Fallopian tube (tissue), 1 donor: ENCODE measurements around a stretch of chr12.

DNA sequence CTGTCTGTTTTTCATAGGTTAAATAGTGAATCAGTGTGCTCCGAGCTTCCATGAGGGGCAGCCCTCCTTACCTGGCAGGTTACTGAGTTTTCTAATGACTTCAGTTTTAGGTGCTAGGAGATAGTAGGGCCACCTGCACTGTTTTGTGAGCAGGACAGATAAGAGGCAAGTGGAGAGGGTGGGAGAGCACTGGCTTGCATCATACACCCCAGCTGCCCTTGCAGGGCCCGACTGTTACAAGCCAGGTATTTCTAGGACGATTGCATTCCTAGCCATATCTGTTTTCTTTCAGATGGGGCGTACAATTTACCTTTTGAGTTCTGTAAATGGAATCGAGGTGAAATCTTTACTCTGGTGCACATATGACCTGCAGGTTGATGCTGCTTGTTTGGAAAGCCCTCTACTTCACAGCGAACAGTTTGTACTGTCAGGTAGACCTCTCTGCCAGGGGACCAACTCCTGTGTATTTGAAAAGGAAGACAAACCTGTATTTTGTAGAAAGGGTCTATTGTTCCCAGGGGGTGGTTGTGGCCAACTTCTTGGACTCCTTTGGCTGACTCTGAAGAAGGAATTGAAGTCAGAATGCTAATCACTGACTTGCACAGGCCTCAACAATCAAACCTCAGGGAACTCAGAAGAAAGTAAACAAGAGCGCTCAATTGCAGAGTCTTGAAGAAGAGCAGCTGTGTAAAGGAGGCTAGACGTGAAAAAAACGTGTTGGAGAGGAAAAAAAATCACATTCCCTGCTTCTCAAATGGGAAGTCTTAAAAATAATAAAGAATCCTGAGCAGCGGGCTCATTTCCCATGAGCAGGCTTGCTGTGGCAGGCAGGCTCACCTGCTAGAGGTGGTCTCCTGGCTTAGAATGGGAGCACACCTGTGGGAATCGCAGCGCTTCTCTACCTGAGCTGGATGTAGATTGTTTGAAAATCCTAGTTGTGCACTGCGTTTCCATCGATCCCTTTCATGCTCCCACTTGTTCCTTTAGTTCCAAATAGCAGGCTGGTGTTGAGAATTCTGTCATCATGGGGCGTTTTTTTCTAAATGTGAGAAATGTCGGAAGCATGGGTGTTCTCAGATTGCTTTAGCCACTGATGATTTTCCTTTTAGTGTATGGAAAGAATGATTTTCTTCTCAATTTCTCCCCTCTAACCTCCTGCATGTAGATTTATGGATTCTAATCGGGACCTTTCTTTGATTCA lies 57.4 kb downstream of the ETV6 start:
- PRO-cap = unidirectional peak, plus-strand start at position 161 of the sequence

DNA sequence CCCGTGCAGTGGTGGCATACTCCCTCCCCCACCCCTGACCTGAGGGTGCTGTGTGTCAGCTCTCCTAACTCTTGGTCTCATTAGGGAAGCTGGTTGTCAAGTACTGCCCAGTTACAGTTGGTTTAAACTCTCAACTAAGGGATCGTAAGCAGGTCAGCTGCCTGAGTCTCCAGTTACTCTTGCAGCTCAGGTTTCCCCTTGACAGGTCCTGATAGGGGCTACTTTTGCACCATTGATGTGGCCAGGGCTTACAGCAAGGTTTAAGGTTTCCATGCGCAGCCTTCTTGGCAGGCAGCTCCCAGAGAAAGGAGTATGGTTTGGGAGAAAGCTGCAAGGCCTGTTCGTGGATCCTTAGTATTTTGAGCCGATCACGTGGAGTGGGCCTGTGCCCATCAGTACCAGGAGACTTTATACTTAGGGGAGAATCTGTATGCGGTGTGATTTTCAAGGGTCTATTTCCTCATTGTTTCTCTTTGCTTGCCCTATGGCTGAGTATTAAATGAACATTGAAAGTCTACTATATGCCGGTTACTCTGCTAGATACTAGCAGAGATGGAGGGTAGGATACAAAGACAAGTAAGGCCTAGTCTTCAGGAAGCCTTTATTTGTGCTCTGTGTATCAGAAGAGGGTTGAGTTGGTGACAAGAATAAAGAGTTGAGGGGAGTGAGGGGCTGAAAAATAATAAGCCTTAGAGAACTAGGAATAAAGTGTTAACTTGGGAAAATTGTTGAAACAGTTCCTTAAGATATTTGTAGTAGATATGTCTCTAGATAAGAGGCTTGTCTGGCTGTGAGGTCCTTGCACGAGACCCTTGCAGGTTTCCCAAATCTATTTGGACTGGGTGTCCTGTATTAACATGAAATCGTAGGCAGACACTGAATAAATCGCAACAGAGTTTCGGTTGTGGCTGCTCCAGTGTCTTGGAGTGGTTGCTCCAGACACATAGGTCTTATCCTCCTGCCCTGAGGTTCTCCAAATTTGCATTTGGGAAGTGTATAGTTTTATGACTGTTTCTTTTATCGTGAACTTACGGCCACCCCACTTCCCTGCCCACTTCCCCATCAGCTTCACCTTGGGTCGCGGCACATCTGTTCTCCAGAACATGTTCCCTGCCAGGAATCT lies 74.9 kb downstream of the ETV6 start:
- PRO-cap = bidirectional peak, plus-strand start at position 232 of the sequence, minus-strand start at position 82 of the sequence

DNA sequence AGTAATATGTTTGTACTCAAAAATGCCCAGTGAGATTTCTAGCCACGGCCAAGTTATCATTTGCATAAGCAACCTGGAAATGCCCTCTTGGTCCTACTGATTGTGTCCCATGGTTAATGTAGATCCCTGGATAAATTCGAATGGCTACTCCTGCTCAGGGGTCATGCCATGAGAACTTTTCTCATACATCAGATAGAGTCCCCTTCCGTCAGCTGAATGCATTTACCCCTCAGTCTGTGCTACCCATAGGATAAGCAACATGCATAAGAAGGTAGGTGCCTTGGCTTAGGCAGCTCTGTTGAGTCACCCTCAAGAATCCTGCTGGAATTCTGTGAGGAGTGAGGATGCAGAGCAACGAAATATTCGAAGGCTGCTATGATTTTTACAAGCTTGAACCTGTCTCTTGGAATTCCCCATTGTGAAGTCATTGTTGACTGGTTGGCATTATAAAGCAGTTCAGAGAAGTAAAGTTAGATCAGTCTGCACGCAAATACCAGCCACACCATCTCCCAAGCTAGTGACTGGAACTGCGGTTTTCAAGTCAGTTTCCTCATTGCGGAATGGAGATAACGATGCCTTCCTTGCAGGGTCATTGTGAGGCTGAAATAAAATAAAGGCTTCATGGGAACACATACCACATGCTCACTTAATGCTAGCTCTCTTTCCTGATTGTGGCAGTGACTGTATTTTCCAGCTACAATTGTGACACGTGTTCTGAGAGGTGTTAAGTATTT lies 96.5 kb downstream of the ETV6 start:
- PRO-cap = no peak

DNA sequence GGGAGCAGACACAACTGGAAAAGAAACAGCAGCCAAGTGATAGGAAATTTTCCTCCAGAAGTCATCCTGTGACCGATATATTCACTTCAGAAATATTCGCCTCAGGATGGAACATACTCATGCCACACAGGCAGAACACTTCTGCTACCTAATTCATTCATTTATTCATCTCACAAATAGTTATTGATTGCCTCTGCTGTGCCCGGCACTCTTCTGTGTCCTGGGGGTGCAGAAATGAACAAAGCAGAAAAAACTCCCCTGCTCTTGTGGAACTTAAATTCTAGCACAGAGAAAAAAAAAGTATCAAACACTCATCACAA lies 104.5 kb downstream of the ETV6 start:
- PRO-cap = no peak

GRCh38 chr12:11761871-11762590 lies 112.6 kb downstream of the ETV6 start:
- PRO-cap = no peak

GRCh38 chr12:11765674-11766270 lies 116.3 kb downstream of the ETV6 start:
- PRO-cap = bidirectional peak, plus-strand start at chr12:11766386, minus-strand start at chr12:11766201

GRCh38 chr12:11780888-11781174 lies 131.4 kb downstream of the ETV6 start:
- PRO-cap = no peak

DNA sequence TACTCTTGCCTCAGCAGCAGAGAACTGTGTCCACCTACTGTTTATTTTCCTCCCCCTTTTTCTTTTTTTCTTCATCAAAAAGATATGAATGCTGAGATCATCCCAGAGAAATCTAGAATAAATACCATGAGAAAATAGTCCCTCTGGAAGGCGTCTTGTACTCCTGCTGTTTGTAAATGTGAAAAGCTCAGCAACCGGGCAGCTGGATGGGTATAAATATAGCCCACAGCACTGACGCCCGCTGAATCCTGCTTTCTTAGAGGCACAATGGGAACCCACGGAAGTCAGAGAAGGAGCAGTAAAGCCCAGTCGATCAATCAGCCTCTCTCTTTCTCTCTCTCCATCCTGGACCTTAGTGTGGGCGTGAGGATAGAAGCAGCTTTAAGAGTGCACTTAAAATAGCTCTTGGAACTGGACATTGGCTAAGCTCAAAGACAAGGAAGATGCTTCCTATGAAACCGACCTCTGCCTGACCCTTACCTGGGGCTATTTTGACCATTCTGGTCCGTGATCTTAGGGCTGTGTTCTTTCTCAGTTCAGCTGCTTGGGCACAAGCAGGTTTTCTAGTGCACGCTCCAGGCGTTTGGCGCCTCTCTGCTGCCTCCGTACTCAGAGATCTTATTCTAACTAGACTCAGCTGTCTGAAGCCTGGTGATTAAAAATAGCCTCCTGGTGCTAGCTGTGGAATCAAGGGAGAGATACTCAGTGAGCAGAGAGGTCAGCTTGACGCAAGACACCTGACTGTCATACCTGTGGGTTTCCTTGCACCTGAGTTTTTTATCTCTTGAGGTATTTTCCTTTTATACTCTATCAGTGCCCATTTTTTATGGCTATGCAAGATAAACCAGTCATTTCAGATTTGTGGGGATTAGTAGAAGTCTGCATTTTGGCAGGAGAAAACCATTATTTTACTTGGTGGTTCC lies 144.6 kb downstream of the ETV6 start:
- PRO-cap = no peak

- PRO-cap = unidirectional peak, plus-strand start at chr12:11812515; bidirectional peak, plus-strand start at chr12:11813357, minus-strand start at chr12:11813233
These were observed 163.2 kb downstream of the ETV6 start for GRCh38 chr12:11812245-11813485.

DNA sequence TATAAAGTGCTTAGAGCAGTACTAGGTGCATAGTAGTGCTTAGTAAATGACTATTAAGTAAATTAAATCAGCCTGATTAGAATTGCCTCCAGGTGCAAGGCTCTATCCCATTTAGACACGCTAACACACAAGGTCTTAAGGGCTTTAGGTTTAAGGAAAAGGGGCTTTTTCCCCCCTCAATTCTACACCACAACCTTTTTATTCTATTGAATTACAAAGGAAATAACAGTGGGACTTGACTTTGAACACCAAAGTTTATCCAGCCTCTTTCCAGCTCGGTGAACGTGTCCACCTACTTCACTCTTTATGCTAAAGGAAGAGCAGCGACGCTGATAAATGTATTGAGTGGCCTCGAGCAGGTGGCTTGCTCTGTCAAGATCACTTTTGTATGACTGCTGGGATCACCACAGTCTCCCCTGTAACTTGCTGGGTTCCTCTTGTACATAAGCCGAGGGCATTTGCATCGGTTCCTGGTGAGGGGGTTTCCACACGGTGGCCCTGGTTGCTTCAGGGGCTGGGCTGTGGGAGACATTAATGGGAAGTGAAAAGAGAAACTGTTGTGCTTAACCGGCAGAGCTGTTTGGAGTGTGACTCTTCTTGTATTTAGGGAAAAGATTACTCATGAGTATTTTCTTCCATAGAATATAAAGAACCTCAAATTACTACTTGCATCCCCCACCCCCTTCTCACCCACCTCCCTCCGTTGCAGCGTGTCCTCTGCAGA lies 186.7 kb downstream of the ETV6 start:
- PRO-cap = no peak

DNA sequence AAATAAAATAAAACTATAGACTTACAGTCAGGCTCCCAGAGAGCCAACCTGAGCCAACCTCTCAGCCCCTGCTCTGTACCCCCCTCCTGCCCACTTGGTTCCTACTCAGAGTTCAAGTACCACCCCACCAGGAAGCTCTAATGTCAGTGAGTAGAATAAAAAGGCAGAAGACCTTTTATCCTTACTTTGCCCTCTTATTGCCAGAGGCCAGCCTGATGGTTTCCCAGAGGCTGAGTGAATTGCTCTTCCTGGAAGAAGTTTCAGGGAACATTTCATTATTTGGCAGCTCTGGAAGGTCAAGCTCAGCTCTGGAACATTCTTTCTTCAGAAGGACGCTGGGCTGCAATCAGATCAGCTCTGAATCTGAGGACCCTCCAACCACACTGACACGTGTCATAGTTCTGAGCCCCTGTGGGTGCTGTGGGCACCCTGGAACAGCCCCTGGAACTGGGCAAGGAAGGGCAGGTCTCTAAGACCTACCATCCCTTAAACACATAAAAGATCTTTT lies 188.9 kb downstream of the ETV6 start:
- PRO-cap = no peak

DNA sequence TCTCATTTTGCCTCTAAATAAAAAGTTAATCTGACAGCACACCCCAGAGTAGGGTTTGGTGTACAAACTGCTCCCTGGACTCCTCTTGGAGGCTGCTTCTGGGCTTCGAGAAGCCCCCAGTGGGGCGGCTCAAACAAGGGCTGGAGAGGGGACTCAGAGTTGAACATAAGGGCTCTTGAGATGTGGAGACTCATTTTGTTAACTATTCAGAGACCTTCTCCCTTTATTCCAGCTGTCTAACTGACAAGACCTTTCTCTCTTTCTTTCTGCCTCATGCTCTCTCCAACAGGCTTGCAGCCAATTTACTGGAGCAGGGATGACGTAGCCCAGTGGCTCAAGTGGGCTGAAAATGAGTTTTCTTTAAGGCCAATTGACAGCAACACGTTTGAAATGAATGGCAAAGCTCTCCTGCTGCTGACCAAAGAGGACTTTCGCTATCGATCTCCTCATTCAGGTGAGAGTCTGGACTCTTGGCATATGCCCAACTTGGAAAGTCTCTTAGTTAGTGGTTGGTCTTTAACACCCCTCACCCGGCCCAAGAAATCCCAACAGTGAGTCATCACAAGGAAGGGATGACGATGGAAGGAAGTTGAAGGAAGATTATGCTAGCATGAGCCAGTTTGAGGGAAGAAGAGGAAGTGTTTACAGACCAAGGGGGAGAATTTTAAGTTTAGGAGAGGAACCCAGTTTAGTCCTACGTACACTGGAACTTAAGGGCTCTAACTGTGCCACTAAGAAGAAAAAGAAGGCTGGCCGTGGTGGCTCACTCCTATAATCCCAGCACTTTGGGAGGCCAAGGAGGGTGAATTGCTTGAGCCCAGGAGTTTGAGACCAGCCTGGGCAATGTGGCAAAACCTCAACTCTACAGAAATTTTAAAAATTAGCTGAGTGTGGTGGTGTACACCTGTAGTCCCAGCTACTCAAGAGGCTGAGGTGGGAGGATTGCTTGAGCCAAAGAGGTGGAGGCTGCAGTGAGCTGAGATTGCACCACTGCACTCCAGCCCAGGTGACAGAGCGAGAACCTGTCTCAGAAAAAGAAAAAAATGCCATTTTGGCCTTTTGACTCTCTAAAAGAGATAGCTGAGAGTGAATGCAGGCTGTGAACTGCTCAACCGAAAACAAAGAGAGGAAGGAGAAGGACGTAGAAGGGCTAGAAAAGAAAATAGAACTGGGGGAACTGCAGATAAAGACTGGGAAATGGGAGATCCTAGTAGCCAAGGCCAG lies 189.8 kb downstream of the ETV6 start:
- PRO-cap = no peak

DNA sequence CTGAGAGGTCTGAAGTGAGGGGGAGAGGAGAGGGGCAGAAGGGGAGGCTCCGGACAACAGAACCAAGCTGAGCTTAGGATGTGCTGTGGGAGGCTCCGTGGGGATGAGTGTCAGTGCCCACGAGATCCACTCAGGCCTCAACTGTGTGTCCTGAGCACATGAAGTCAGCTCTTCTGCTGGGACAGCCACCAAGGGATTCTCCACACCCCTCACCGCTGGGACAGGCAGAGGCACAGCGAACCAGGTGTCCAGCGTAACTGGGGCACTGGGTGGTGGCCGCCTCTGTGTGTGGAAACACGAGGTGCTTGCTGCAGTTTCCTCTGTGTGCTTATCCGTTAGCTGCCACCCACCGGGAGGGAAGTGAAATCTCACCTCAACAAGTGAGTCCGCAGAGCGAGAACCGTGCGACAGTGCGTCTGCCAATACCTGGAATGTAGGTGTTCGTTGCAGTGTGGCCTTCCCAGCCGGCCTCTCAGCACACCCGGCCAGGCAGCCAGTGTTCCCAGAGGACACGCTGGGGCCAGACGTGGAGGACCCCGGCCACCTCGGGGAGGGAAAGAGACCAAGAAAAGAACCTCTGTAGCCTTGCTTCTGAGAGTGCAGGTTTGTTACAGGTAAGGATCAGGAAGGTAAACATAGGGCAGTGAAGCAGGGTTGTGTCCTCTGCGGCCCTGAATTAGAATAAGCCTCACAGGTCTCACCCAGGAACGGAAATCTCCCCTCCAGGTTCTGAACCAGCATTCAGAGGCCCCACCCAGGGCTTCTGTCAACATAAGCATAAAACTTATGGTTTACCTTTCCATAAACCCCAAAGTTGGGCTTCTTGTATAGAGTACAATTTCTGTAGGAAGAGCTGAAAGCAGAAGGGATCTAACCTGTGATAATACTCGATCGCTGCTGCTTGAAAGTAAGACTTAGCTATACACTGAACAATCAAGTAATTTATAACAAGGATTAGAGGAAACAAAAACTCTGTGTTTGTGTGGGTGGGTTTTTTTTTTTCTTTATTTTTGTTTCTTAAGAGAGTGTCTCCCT lies 1.5 kb downstream of the BCL2L14 start:
- PRO-cap = no peak

DNA sequence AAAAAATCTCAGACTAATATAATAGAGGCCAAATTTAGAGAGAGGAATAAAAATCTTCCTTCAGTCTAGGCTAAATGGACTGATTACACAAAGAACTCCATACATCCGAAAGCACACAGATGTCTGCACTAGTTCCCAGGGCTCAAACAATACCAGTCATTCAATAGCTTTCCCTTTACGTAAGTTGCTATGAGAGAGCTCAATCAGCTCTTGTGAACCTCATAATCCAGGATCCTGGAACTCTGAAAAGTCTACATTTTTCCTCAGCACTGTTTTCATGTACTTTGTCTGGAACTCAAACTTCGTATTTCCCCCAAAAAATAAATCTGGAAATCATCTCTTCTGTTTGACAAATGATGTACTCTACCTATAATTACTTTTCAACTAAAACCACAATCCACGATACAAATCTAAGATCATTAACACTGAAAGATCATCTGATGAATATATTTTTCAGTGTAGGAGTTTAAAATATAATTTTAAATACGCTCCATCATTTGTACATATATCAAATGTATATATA lies 25.8 kb downstream of the LRP6 start:
- PRO-cap = no peak

GRCh38 chr12:12244289-12244781 lies 22.5 kb downstream of the LRP6 start:
- PRO-cap = no peak

DNA sequence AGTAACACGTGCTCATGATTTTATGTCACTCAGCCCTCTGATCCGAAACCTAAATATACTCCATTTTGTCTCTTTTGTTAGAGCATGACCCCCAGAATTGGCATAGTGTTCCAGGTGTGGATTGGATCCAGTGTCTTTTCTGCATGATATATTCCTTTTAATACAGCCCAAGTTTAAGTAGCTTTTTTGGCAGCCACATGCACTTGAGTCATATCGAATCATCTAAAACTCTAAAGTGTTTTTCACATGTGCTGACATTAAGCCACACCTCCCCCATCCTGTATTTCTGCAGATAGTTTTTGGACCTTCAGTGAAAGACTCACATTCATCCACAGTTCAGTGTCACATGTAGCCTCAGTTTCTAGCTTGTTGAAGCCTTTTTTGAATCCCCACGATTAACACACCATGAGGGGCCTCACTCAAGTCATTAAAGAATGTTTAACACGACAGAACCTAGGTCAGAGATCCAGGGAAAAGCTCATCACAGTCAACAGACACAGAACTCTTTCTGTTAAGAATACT lies 30.7 kb downstream of the BORCS5 start:
- PRO-cap = no peak

GRCh38 chr12:12449538-12450162 lies 92.8 kb downstream of the BORCS5 start:
- PRO-cap = no peak

- PRO-cap = no peak
These were observed 70.3 kb downstream of the DUSP16 start for GRCh38 chr12:12492405-12492817.

DNA sequence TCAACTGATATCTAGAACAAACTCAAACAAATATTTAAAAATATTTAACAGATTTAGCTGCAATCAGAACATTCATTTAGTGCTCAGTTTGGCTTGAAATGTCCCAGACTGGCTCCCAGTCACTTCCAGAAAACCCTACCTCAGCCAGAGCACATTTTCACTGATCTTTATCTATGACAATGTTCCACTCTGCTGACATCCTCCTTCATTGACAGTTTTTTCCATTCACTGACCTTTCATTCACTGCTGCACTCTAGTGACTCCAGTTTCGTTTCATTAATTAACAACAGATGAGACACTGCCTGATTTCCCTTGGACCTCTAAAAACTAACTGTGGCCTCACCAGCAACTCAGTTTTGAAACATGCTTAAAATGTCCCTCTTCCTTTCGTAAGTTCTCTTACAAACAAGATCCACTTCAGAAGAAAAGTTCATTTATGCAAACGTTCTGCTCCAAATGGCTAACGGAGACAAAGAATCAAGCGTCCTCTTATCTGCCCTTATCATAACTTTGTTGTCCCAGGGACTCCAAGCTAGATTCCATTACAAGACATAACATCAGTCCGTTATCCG lies 56.7 kb downstream of the DUSP16 start:
- PRO-cap = no peak

DNA sequence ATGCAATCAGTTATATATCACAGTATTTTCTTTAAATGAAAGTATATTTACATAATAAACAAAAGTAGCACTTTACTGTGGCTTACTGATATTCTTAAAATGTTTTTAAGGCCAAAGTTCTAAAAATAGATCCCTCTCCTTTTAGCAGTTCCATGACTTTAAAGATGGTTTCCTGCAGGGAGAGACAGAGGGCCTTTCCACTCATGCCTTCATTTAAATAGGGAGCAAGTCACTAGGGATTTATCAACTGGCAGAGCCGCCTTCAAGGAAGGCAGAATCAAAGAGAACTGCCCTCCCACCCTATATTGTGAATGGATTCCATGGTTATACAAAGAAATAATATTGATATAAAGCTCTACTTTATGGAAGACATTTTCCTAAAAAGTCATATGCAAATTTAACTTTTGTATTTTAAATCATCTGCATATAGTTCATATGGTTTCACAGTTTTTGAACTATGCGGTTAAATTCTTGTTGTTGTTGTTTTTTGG lies 55.5 kb downstream of the DUSP16 start:
- PRO-cap = no peak